Brain (tissue), 1 donor: Measurements from ENCODE around the genes SERINC3 and RIMS4.

DNA sequence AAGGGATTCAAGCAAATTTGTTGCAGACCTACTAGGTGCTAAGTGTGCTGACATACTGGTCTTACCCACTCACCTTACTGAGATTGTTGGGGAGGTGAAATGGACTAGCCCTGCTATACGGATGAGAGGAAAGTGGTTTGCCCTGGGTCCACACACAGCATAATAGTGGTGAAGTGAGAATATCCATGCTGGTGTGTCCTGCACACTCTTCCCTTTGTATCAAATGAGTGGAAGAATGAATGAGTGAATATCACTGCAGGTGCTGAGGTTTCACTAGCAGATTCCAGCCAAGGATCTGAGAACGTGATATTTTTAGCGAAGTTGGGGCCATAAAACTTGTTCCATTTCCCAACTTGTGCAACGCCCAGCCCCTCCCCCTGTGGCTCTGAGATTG is 33.3 kb upstream of the TTPAL start:
- RRBS: no CpG with 5 or more reads among the region's 4 CpGs

DNA sequence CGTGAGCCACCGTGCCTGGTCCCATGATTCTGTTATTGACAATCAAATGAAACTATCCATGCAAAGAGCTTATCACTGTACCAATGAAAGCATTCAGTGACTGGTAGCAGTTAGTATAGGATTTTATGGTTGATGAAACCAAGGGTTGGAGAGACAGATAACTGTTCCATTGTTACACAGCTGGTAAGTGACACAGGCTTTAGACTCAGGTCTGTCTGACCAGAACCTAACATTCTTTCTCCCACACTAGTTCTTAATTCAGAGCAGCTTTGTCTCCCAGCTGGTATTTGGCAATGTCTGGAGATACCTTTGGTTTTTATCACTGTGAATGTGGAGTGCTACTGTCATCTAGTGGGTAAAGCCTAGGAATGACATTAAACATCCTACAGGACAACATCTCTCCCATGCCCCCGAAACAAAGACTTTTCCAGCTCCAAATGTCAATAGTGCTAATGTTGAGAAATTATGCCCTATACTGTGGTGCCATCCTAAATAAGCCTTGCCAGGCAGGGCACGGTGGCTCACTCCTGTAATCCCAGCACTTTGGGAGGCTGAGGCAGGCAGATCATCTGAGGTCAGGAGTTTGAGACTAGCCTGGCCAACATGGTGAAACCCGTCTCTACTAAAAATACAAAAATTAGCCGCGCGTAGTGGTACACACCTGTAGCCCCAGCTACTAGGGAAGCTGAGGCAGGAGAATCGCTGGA is 4.2 kb upstream of the TTPAL start:
- RRBS: no CpG with 5 or more reads among the region's 9 CpGs

- RRBS: 99% methylated on average over 8 of the region's 28 CpGs
Measured at GRCh38 chr20:44479690-44480810, 4.4 kb downstream of the TTPAL start.

DNA sequence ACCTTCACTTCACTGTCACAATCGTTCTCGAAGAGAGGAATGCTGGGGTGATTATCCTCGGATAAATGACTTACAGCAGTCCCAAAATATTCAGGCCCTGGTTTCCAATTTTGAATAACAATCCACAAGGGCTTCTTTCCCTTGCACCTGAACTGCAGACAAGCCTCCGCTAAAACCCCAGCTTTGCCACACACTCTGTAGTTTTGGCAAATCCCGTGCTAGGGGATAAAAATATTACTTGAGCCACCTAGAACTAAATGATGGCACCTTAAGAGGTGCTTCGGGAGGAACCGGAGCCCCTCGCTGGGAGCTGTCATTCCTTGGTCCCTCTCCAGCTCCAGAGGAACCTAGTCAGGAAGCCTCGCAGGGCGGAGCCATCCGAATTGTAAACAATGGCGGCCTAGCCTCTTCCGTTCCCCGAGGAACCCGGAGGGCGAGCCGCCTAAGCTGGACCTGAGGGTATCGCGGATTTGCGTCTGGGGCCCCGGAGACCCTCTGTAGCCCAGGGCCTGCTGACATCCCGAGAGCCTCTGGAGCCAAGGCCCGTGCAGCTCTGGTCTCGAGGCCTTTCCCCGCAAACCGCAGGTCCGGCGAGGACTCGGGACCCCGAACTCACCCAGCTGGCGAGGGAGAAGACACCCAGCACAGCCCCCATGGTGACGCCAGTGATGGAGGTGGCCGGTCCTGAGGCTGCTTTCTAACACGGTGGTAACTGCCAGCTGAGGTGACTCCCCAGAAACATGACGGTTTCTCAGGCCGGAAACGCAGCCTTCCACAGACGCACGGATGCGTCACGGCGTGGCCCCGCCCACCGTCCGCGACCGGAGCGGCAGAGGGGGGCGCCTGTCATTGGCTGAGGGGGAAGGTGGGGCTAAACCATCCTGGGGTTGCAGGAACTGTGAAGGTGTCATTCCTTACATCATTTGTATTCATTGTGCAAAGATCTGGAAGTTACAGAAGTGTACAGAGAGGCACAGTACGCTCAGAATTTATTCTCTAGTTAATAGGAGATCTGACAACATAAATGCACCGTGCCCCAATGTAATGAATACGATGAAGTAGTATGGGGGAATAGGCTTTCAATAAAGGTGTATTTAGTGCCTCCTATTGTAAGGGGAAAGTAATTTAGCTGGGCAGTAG is at the start of gene SERINC3:
Gene SERINC3, minus strand, starts transcription at position 774 of the 1,140 bp plus-strand sequence.
- RRBS: 1% methylated on average over 30 of the region's 52 CpGs

GRCh38 chr20:44563887-44564346 is 18.5 kb upstream of the PKIG start:
- RRBS: no CpG with 5 or more reads among the region's 1 CpG

GRCh38 chr20:44572492-44573416 is 9.6 kb upstream of the PKIG start:
- RRBS: no CpG with 5 or more reads among the region's 4 CpGs

DNA sequence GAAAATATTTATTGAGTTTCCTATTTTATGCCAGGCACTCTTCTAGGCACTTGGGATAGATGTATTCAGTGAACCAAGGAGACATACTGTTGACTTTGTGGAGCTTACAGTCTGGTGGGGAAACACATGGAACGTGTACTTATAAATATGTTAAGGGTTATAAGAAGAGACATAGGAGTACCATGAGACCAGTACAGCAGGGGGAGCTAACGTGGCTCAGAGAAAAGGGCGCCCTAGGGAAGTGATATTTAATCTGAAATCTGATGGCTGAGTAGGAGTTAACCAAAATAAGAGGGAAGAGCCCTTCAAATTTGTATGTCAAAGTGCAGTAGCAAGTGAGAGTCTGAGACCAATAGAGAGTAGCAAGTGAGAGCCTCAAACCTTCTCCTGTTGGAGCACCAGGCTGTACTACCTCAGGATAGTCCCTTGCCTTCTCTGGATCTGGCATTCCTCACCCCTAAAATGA is 6.1 kb upstream of the PKIG start:
- RRBS: no CpG with 5 or more reads among the region's 3 CpGs

DNA sequence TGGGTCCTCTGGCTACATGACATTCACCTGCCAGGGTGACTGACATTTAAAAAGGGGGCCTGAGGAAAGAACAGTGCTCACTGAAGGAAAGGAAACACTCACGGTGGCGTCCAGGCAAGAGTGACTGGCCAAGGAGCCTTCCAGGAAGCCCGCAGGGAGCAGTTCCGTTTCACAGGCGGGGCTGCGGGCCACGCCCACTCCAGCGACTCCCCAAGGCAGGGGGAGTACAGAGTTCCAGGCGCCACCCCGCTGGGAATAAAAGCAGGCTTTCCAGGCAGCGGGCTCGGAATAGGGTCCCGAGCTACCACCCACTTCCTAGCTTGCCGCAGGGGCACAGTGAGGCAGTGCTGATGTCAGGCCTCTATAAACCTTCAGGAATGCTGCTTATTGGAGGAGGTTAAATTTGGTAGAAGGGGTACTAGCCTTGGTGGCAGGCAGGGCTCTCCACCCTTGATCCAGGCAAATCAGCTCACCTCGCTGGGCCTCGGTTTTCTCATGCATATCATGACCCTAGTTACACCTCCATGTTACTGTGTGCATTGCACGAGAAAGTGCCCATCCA is 34.3 kb downstream of the PKIG start:
- RRBS: no CpG with 5 or more reads among the region's 17 CpGs

DNA sequence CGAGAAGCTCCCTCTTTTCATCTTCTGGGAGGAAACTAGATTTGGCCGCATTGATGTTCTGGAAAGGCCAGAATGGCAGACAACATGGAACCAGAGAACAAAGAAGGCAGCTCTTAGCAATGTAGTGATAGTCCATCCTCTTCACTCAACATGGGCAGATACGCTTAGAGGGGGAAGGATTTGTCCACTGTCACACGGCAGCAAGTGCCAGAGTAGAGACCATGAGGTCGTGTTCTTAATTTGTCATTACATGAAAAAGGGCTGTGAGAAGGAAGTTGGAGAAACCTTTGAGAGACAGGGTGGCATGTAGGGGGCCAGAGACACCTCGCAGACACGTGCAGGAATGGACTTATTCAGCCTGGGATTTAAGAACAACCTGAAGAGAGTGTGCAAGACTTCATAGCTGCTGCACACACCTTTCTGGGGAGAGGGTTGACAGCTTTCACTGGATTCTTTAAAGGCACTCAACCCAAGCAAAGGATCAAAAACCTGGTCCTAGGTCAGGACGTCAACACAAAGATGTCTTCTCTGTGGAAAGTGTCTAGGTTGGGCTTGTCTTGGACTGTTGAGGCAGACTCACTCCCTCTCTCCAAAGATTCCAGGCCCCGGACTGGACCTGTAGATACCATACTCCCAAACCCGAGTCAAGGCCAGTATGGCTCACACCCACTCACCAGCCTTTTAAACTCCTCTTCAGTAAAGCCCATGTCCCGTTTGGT is 31.0 kb downstream of the ADA start:
- RRBS: no CpG with 5 or more reads among the region's 11 CpGs

GRCh38 chr20:44660835-44661091 is 9.3 kb upstream of the ADA start:
- RRBS: no CpG with 5 or more reads among the region's 4 CpGs

DNA sequence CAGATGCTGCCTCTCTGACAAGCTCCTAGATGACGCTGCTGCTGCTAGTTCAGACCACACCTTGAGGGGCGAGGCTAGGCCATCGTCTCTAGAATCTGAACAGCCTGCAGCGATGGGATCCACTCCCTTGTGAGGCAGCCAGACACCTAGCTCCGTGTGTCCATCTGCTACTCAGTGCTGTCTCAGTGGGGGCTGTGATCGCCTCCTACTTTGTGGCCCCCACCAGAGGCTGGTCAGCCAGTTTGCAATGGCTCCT is 2.7 kb downstream of the CCN5 start:
- RRBS: no CpG with 5 or more reads among the region's 6 CpGs

DNA sequence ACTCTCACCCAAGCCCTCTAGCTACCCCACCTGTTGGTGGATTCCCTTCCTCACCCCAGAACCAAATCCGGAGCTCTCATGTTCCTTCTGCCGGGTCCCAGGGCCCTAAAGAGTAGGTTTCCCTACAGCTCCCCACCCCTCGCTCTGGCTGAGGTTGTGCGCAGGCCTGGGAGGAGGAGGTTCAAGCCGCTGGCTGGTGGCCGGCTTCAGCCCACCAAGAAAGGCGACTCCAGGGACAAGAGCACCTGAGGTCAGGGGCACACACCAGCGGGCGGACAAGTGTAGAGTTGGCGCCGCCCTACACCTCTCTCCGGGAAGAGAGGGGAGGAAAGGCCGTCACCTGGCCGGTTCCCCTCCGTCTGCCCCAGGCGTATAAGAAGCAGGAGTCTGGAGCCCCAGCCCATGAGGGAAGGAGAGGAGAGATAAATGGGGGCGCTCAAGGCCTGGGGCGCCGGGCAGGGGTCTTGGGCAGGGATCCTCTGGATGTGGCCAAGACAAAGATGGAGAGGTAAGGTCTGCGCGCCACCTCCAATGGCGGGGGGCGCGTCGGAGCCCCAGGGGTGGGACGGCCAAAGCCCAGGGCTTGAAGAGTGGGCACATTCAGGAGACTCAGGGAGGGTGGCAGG is 988 bp downstream of the RIMS4 start:
- RRBS: 17% methylated on average over 11 of the region's 26 CpGs

- RRBS: 1% methylated on average over 44 of the region's 91 CpGs
Measured at GRCh38 chr20:44810334-44810934, at the start of gene RIMS4. TSS of gene RIMS4 (minus strand) at chr20:44810546.

DNA sequence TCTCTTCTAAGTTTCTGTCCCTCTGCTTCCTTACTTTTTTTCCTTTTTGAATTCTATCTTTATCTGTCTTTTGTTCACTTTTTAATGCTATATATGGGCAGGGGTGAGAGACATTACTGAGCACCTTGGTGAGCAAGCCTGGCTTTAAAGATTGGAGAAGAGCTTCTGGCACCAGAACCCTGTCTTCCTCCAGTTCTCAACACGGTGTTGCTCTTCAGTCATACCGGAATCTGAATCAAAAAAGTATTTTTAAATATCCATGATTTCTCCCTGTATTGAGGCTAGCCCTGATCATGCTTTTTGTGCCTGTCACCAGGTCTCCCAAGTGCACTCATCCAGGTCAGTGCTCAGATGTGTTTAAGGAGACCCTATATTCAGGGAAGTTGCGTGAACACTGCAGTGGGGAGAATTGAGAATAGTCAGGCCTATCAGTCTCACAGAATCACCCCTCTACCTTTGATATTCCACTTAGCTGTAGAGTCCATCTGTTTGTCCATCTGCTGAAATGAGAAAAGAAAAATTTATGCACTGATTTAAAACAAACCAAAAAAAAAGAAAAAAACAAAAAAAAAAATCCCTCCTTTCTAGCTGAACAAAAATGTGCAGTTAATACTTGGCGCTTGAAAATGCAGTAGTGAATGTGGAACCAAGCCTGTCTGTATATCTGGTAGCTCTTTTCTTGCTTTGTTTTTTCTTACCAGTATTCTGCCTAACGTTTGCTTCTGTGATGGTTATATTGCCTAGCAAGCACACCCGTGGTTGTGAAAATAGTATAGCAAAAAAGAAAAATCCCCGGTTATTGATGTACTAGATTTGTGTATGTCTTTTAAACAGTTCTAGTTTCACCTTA is 2.0 kb upstream of the PABPC1L start:
- RRBS: no CpG with 5 or more reads among the region's 7 CpGs

- RRBS: no CpG with 5 or more reads among the region's 7 CpGs
Measured at GRCh38 chr20:44953128-44953738, 7.0 kb downstream of the TOMM34 start.

DNA sequence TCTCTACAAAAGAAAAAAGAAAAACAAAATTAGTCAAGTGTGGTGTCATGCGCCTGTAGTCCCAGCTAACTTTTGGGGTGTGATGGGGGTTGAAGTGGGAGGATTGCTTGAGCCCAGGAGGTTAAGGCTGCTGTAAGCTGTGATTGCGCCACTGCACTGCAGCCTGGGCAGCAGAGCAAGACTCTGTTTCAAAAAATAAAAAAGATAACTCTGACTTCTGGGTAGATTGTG is 17.0 kb downstream of the STK4 start:
- RRBS: no CpG with 5 or more reads among the region's 2 CpGs

GRCh38 chr20:44997093-44997558 is 30.8 kb downstream of the STK4 start:
- RRBS: no CpG with 5 or more reads among the region's 5 CpGs

- RRBS: no CpG with 5 or more reads among the region's 4 CpGs
Measured at GRCh38 chr20:45341326-45341928, 6.8 kb downstream of the SDC4 start.